Mammary microvascular endothelial cell (primary cell): ENCODE measurements around a stretch of chr11.

- RAMPAGE, long total RNA = no peak
These were observed 27.7 kb downstream of the MICAL2 start for GRCh38 chr11:12138087-12138525.

DNA sequence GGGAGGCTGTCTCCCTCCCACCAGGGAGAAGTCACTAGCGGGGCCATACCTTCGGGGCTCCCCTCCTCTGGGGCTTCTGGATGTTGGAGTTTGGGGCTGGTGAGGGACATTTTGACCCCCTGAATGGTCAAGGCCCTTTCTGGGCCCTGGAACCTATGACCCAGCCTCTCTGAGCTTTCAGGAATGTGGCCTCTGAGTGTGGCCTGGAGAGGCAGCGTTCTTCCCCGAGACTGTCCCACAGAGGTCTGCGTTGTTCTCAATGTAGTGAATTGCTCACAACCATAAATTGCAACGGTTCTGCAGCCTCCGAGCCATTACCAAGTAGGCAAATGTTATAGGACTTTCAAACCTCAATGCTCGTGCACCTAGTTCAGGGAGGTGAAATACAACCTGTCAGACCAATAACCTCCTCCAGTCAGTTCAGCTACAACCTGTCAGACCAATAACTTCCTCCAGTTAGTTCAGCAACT is 34.0 kb downstream of the MICAL2 start:
- RAMPAGE, long total RNA = no peak

GRCh38 chr11:12195674-12196247 is 85.4 kb downstream of the MICAL2 start:
- RAMPAGE, long total RNA = no peak

- RAMPAGE, long total RNA = no peak
These were observed 105.7 kb downstream of the MICAL2 start for GRCh38 chr11:12215917-12216615.

DNA sequence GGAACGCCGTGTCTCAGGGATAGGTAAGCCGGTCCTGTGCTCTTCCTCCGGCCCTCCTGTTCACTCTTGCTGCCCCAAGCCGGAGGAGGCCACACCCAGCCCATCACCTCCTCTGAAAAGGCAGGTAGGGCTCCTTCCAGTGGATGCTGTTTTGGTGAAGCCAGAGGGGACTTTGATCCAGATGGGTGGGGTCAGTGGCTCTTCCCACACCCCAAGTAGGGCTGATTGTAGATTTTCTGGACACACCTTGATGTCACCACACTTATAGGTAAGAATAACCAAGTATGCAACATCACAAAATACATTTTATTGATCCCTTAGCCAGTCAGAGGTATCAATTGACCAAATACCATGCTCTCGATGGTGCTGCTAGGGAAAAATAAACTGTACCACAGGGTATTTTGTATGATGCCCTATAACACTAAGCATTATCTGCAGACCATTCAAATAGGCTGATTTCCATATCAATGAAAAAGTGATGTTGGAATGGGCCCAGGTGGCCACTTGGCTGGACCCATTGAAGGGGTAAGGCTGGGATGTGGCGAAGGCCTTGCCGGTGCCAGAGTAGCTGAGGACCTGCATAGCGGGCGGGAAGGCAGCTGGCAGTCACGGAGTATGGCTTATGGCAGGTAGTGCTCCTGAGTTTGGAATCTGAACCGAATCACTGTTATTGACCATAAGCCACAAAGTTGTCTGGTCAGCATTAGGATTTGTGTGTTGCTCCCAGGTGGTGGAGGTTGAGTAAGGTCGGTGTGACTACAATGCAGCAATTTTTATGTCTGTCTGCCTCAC is 130.8 kb downstream of the MICAL2 start:
- RAMPAGE, long total RNA = no peak

- RAMPAGE, long total RNA = no peak
These were observed 108.3 kb upstream of the PARVA start for GRCh38 chr11:12268950-12269533.

DNA sequence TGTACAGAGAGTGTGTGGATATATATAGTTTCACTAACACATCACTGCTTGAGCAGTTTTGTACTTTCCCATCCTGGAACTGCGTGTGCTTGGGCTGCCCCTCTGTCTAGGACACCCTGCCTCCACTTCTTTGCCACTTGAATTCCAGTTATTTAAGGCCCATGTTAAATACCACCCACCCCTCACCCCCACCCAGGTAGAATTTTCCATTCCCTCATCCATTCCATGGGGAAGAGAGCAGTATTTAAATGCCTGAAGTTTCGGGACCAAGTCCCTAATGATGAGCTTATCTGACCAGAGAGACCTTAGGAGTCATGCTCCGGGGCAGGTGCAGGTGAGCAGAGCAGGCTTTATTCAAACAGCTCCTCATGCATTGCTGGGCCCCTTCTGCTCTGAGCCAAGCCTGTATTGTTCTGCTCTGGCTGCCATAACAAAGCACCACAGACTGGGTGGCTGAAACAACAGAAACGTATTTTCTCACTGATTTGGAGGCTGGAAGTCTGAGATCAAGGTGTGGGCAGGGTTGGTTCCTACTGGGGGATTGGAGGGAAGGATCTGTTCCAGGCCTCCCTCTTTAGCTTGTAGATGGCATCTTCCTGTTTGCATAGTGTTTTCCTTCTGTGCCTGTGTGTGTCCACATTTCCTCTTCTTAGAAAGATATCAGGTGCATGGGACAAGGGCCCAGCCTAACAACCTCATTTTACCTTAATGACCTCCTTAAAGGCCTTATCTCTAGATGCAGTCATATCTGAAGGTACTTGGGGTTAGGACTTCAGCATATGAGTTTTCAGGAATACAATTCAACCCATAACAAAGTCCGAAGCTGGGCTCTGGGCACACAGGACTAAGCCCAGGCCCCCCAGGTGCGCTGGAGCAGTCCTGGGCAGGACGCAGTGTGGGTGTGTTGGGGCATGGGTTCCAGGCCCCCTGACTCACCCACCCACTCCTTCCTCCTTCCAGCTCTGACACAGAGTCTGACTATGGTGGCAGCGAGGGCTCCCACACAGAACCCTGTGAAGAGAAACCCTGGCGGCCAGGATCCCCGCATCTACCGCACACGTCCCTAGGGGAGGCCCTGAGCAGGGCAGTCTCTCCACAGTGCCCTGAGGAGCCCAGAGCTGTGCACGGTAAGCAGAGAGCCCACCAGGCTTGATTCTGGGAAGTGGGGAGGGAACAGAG is 97.0 kb upstream of the PARVA start:
- RAMPAGE, long total RNA = no peak

GRCh38 chr11:12366050-12366833 is 11.1 kb upstream of the PARVA start:
- RAMPAGE, long total RNA = no peak

- RAMPAGE, long total RNA = no peak
These were observed 1.1 kb upstream of the PARVA start for GRCh38 chr11:12376162-12376871.

GRCh38 chr11:12409628-12409991 is 32.2 kb downstream of the PARVA start:
- RAMPAGE, long total RNA = no peak

DNA sequence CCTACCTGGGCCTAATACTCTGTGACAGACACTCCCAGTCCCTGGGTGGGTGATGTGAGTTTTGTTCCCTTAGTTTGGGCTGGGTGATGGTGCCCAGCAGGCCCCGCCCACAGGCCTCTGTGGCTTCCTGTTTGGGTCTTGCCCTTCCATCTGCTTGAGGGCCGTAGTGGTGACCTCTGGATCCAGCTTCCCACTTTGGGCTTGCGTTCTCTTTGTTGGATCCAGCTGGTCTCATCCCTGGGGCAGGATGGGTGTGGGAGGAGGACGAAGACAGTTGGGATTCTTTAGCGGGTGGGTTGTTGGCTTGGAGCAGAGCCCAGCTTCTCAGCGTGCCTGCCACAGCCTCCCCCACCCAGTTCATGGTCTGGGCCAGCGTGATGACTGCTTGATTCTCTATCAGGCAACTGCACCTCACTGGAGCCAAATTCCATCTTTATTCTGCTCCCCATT is 40.9 kb downstream of the PARVA start:
- RAMPAGE, long total RNA = no peak

DNA sequence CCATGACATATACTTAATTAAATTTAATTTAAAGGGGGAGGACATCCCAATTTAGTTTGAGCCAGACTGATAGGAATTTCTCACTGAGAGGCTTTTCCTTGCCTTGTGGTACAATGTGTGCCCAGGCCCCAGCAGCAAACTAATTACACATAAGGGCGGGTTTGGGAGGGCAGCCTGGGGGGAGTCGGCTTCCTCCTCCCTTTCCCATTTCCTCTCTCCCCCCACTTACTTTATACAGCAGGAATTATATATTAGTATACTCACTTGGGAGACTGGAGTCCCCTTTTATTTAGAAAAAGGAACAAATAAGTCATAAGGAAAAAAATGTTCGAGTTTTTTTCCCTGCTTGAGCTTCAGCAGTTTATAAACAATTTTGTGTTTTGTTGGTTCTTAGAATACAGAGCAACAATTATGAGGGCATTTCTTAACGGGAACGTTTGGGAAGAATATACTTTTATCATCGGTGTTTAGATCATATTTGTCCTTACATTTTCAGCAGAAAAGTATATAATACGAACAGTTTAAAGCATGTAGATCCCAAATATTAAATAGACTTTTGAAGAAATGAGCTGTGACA is 3.1 kb downstream of the TEAD1 start:
- RAMPAGE, long total RNA = no peak

- RAMPAGE, long total RNA = no peak
These were observed 99.2 kb downstream of the TEAD1 start for GRCh38 chr11:12773351-12773875.

- RAMPAGE, long total RNA = no peak
These were observed 128.4 kb downstream of the TEAD1 start for GRCh38 chr11:12802385-12803241.

DNA sequence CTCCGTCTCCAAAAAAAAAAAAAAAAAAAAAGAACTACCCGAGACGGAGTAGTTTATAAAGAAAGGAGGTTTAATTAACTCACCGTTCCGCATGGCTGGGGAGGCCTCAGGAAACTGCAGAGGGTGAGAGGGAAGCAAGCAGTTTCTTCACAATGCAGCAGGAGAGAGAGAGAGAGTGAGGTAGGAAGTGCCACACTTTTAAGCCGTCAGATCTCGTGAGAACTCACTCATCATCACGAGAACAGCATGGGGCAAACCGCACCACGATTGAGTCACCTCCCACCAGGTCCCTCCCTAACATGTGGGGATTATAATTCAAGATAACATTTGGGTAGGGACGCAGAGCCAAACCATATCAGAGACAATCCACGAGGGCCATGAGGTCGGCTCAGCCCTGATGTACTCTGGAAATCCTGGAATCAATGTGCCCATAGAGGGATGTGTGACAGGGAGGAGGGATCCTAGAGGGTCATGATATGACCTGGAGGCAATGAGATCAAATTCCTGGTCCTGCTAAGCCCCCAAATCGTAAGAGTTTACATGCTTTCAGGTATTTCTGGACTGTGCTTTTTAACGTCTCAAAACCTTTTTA is 19.6 kb upstream of the RASSF10 start:
- RAMPAGE, long total RNA = no peak

- RAMPAGE, long total RNA = no peak
These were observed 1.9 kb downstream of the RASSF10 start for GRCh38 chr11:13010880-13011636.

- RAMPAGE, long total RNA = no peak
These were observed 109.5 kb downstream of the RASSF10 start for GRCh38 chr11:13118539-13118995.

DNA sequence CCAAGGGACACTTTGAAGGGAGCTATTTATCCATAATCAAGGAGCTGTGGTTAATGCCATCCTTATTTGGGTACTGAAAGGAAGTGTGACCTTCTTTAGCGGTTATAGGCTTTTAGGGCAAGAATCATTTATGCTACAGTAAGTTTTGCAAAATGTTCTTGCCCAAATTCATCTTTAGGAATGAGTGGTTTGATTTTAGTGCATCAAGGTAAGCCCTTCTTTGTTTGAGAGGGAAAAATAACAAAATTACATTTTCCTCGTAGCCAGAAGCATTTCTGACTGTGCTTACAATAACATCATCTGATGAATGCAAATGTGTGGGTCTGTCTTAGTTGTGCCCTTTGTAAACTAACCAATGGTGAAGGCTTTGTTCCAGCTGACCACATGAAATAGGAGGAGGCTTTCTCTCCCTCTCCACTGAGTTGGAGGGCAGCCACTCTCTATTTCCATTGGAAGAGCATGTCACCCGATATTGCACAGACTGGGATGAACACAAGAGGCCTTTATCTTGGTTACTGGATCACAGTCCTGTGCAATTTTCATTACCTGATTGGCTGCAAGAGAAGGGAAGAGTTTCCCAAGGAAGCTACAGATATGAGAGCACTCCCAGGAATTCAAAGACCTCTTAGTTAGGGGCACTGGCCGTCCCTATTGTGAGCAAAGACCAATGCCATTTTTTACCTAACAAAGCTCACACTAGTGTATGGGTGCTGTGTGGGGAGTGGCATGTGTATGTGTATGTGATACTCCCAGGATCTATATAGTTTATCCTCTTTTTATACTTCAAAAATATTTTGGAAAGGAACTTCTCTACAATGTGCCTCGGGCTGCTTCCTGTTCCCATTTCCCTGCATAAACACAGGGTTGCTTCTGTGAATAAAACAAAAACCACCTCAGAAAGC is 126.2 kb downstream of the RASSF10 start:
- RAMPAGE, long total RNA = no peak

GRCh38 chr11:13963889-13965124 is 1.8 kb downstream of the SPON1 start:
- RAMPAGE, long total RNA = no peak

GRCh38 chr11:14261710-14263130 is 96.8 kb downstream of the RRAS2 start:
- RAMPAGE, long total RNA = no peak